Hair follicle dermal papilla cell (primary cell): ENCODE results near the genes HMGB2, HAND2 and HPGD.

DNA sequence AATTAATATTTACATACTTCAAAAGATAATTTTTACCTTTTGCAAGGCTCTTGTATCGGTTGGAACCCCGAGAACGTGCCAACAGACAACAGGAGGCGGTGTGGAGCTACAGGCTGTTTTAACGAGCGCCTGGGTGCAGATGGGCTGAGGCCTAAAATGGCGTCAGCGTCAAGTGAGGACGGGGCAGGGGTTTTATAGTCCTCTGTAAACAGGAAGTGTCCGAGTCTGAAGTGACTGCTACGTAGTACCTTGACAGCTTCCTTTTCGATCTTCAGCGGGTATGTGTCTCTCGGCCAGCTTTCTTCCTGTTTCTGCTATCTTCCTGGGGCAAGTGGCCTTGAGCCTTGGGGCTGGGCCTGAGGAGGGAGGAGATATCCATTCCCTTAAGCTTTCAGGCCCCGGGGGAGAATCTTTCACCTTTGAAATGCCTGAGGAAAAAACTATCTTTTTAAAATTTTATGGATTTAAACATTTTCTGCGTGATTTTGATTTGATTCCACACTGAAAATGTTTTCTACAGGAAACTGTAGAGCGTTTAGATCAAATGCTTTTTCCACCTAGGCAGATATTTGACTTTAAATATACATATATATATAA lies 342.8 kb downstream of the GALNTL6 start:
- CAGE, long polyA plus RNA, result no peak

DNA sequence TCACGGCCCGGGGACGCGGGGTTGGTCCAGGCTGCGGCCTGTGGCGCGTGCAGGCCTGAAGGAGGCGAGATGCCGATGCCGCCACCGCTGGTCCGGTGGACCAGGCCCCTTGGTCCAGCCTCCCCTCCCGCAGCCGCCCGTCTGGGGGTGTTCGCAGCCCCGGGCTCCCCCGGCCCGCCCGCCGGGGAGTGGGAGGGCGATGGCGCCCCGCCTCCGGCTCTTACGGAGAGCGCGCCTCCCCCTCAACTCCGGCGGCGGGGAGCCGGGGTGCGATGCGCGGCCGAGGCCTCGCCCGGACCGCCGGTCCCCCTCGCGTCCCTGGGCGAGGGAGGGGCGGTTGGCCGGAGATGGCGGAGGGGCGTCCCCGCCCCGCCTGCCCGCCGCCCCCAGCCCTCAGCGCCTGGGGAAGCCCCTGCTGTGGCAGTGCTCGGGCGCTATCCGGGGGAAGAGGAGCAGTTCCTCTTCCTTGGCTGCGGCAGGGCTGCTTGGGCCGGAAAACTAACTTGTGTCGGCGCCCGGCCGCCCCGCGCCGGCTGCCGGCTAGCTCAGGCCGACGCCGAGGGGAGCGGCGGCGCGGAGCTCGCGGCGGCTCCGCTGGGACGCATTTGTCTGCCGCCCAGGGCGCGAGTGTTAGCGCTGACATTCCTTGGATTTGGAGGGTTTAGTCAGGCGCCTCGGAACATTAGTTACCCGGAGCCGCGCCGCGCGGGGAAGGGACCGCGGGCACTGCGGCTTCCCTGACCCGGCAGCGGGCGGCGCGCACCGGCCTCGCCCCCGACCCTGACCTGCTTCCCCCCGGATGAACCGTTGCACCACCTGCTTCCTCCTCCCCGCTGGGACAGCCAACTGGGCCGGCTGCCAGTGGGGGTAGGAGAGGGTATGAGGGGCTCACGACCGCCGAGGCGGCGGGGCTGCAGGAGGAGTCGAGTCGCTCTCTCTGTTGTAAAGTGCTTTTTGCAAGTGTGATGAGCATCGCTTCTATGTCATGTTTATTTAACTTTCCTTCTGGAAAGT lies 1.0 kb downstream of the GALNT7 start:
- CAGE, long polyA plus RNA, result no peak

GRCh38 chr4:173281844-173282443 lies 52.2 kb downstream of the HMGB2 start:
- CAGE, long polyA plus RNA, result no peak

DNA sequence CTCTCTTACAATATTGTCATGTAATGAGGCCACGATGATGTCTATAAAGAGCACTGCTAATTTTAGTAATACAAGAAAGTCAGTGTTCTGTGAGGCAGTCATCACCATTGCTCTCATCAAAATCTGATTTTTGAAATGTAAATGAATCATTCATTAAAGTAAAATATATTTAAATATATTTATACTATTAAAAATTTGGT lies 15.5 kb downstream of the HMGB2 start:
- CAGE, long polyA plus RNA, result no peak

GRCh38 chr4:173334129-173334512 lies at the start of gene HMGB2:
TSS of gene HMGB2 (minus strand) at chr4:173334358.
- CAGE, long polyA plus RNA, result no peak

DNA sequence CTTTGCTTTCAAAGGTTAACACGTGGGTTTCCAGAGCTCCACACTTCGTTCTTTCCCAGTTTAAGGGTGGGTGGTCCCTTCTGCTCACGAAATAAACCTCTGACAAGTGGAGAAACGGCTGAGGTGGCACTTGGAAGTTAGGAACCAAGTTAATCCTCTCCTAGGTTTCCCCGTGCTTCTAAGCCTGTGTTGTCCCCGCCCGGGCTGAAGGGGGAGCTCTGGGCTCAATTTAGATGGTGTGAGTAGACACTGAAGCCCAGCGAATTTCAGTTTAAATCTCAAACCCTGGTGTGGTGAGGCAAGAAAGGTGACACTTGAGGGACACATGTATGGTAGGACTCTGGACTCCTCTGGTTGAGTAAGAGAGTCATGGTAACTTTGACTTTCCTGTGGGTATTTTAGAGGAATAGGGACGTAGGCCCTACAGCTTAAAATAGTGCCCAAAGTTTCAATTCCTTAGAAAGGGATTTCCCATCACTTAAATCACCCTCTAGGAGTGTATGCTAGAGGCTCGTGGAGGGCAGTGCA lies 24.1 kb downstream of the HAND2 start:
- CAGE, long polyA plus RNA, result no peak

- CAGE, long polyA plus RNA, result no peak
Observed at GRCh38 chr4:173507788-173508887, 21.9 kb downstream of the HAND2 start.

- CAGE, long polyA plus RNA, result no peak
Observed at GRCh38 chr4:173525192-173525745, 4.8 kb downstream of the HAND2 start.

DNA sequence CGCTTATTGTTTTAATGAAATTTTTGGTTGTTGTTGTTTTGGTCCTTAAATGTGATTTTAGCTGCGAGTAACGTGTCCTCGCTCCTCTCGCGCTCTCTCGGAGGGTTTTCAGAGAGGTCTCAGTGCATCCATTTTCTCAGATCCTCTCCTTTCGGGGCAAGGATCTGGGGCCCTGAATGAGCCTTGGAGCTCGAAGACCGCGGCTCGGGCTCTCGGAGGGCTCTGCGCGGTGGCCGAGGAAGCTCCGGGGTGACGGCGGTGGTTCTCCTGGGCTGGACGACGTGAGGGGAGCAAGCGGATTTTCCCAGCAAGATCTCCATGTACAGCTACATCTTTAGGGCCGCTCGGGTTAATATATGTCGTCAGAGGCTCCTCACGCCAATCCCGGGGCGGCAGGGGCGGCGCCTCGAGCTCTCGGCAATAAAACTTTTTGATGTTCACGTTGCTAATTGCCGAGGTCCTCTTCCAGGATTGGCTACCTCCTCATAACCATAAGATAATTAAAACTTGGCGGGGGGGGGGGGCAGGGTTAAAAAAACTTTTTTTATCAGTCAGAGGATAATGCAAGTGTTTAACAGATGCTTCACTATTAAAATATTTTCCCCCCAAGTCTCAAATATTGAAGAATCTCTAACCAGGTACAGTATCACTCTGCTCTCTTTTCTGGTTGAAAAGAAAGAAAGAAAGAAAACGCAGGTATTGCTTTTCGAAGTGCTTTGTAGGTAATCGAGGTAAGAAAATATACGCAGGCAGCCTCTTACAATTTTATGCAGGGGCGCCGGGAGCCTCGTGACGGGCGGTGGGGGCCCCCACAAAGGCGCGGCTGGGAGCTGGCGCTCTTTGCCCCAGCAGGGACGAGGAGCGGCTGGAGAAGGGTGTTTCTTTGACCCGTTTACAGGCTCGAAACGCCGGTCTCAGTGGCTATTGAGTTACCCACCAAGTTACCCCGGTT lies at the start of gene HAND2:
HAND2 (minus strand) TSS at position 328 of the 952 bp plus-strand sequence.
- CAGE, long polyA plus RNA, result no peak

- CAGE, long polyA plus RNA, result no peak
Observed at GRCh38 chr4:173533668-173534968, 4.1 kb upstream of the HAND2 start.

DNA sequence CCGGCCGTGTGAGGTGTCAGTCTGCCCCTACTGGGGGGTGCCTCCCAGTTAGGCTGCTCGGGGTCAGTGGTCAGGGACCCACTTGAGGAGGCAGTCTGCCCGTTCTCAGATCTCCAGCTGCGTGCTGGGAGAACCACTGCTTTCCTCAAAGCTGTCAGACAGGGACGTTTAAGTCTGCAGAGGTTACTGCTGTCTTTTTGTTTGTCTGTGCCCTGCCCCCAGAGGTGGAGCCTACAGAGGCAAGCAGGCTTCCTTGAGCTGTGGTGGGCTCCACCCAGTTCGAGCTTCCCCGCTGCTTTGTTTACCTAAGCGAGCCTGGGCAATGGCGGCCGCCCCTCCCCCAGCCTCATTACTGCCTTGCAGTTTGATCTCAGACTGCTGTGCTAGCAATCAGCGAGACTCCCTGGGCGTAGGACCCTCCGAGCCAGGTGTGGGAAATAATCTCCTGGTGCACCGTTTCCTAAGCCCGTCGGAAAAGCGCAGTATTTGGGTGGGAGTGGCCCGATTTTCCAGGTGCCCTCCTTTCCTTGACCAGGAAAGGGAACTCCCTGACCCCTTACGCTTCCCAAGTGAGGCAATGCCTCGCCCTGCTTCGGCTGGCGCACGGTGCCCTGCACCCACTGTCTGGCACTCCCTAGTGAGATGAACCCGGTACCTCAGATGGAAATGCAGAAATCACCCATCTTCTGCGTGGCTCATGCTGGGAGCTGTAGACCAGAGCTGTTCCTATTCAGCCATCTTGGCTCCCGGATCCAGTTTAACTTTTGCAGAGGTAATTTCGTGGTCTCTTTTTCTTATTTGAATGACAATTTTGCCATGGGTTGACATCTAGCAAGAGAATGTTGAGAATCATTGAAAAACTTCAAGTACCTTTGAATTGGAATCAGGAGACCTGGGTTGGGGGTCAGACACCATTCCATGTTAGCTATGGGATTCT lies 78.7 kb upstream of the HAND2 start:
- CAGE, long polyA plus RNA, result no peak

- CAGE, long polyA plus RNA, result no peak
Observed at GRCh38 chr4:173878609-173879291, 348.7 kb upstream of the HAND2 start.

GRCh38 chr4:174119826-174120844 lies 163.3 kb downstream of the FBXO8 start:
- CAGE, long polyA plus RNA, result no peak

GRCh38 chr4:174461758-174462085 lies 60.6 kb downstream of the HPGD start:
- CAGE, long polyA plus RNA, result no peak

DNA sequence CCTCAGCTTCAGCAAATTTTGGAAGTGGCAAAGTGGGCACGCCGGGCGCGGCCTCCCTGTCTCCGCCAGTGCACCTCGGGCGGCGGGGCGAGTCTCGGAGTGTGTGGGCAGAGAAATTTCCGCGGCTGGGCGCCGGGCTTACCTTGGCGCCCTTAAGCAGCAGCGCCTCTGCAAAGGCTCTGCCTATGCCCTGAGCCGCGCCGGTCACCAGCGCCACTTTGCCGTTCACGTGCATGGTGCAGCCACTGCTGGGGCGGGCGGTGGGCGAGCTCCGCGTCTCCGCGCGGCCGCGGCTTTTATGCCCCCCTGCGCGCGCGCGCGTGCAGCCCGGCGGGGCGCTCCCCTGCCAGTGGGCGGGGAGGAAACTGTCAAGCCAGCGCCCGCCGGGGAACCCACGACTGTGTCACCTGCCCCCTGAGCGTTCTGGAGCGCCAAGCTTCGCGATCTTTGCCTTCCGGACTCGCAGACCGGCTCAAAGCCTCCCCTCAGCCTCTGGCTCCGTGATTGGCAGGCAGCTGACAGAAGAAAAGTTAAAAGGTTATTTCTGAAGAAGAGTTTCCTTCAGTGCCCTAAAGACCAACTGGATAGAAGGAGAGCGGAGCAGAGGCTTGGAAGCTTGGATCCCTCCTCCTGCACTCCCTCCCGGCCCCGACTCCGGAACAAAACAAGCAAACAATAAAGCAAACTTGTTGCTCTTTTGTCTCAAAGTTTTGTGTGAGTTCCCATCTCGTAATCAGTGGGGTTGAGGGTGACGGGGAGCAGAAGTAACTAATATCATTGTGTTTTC lies at the start of gene HPGD:
HPGD (minus strand) TSS at position 272 of the 787 bp plus-strand sequence.
- CAGE, long polyA plus RNA, result no peak

GRCh38 chr4:174545220-174545855 lies 23.1 kb upstream of the HPGD start:
- CAGE, long polyA plus RNA, result no peak

DNA sequence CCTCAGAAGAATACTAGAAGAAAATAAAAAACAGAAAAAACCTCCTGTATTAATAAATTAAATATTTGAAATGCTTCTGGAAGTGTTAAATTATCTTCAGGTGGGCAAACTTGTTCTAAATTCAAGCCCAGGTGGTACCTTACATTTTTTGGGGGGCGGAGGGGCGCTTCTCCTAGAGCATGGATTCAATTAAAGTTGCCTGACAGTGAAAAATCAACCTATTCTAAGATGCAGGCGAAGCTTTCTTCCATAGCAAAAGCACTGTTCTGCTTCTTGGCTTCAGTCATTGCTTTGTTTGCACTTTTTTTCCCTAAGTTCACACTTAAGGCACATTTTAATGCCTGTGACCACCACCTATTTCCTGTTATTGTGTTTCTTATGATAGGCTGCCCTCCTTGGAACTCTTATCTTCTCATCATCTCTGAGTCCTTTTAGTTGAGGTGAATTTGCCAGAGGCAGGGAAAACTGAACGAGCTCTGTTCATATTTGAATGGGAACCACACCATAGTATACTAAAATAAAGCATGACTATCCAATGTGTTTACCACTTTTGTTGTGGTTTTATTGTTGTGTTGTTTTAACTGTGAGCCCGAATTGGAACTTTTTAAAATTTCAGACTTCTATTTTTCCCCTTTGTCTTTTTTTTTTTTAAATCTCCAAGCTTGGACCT lies 119.8 kb downstream of the SPCS3 start:
- CAGE, long polyA plus RNA, result no peak

- CAGE, long polyA plus RNA, result no peak
Observed at GRCh38 chr4:177010282-177010855, 217.6 kb upstream of the VEGFC start.

DNA sequence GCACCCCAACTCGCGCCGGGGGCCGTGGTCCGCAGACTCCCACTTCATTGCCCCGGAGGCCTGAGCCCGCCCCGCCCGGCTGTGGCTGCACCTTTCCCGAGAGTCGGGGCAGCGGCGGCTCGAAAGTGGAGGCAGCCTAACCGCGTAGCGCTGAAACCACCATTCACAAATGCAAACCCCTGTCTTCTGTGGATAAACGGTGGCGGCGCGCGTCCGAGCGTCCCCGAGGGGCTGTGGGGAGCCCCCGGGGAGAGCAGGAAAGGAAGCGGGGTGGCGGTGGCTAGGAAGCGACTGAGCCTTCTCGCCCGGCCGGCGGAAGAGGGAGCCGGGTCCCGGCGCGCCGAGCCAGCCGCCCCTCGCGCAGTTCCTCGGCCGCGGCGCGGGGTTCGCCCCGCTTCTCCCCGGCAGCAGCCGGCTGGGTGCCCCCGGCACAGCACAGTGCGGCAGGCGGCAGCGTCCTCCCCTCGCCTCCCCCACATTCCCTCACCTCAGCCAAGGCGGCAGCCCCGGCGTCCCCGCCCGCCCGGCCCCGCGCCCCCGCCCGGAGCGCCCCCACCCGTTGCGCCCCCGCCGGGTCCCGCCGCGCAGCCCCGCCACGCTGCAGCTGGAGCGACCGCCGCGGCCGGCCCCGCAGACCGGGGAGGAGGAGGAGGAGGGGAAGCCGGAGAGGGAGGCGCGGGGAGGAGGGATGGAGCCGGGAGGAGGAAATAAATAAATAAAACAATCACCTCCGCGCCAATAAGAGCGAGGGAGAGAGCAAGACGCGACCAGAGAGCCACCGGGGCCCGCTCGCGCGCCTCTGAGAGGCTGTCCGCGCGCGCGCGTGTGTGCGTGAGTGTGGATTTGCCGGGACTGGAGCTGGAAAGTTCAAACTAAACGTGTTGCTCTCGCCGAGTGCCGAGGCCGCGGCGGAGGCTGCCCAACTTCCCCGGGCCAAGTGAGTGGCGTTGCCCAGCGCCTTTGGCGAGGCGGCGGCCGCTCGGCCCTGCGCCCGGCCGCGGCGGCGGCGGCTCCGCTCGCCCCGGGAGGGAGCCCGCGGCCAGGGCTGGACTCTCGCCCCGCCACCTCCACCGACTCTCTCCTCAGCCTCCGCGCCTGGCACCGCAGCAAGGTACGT lies 2184.7 kb upstream of the TENM3 start:
- CAGE, long polyA plus RNA, result no peak

- CAGE, long polyA plus RNA, result no peak
Observed at GRCh38 chr4:182212089-182212630, 31.0 kb upstream of the TENM3 start.